ENCODE measurements around the gene TUBB8.

GRCh38 chr10:49244-49549, at the start of gene TUBB8:
TUBB8 (minus strand) TSS chr10:49296.
- RAMPAGE, long total RNA, result no peak
- RRBS, result no CpG with 5 or more reads among the region's 20 CpGs

GRCh38 chr10:135913-136650, 827 bp downstream of the ZMYND11 start:
- RAMPAGE, long total RNA, result no peak
- RRBS, result 2% methylated on average over 42 of the region's 71 CpGs

DNA sequence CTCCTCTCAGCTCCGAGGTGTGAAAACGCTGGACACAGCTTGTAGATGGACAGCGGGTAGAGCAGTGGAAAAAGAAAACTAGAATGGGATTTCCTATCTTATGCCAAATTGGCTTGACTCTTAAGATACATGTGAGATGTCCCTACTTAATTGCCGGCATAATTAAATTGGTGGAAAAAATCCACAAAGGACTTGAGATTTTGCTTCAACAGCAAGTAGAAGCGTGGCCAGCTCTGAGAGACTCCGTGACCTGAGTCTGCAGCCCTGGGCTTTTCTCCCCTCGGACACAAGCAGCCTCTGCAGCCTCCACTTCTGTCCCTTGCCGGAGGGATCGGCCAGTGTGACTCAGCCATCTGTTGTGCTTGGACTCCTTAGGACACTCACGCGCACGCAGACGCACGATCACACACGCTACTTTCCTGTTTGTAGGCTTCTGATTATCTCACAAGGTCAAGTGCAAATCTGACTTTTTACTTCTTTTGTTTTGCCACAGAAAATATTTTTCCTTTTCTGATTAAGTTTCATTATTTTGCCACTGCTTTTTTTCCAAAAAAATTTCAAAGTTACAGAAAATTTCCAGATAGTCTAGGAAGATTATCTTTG, 268.8 kb downstream of the DIP2C start:
- RAMPAGE, long total RNA, result no peak
- RRBS, result no CpG with 5 or more reads among the region's 15 CpGs

DNA sequence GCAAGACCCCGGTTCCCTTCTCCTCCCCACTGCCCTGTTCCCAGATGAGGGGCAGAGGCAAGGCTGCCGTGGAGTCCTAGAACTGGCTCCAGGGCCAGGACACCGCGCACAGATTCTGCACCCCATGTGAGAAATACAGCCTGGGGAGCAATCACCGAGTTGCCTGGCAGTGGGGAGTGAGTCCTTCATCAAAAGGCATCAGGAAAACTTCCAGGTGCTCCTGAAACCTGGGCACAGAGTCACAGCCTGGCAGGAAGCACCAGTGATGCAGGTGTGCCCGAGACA, 134.9 kb downstream of the DIP2C start:
- RAMPAGE, long total RNA, result no peak
- RRBS, result no CpG with 5 or more reads among the region's 6 CpGs

- RAMPAGE, long total RNA, result no peak
- RRBS, result no CpG with 5 or more reads among the region's 21 CpGs
These were observed 74.7 kb downstream of the DIP2C start for GRCh38 chr10:614694-615332.

- RAMPAGE, long total RNA, result no peak
- RRBS, result 2% methylated on average over 32 of the region's 83 CpGs
These were observed 1.1 kb downstream of the DIP2C start for GRCh38 chr10:687905-689227.

DNA sequence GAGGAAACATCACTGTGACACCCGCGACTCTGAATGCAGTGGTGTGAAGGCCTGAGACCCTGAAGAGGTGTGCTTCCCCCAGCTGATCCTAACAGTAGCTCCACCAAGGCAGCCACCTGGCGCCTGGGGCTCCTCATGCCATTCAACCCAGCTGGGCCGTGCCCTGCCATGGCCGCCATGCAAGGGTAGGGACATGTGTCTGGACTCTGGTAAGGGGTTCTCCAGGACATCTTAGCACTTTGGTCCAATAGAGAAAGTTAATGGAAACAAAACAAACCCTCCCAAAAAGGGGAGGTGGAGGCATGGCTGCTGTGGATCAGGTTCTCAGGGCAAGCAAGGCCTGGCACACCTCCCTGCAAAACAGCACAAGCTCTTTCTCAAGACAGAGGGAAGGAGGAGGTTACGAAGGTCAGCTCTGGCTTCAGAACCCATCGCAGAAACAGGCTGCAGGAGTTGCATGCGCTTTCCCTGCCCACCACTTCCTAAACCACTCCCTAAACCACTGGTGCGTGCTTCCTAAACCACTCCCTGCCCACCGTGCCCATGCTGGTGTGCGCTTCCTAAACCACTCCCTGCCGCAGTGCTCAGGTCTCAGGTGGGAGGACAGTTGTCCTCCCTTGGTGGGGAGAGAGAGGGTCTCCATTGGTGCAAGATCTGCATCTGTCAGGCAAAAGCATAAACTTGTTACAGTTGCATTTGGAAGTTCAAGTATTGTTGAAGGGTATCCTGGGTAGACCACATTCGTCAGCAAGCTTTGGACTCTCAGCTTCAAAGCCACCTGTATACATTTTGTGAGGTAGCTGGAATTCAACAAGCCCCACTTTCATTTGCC, 108.6 kb downstream of the LARP4B start:
- RAMPAGE, long total RNA, result no peak
- RRBS, result no CpG with 5 or more reads among the region's 13 CpGs

DNA sequence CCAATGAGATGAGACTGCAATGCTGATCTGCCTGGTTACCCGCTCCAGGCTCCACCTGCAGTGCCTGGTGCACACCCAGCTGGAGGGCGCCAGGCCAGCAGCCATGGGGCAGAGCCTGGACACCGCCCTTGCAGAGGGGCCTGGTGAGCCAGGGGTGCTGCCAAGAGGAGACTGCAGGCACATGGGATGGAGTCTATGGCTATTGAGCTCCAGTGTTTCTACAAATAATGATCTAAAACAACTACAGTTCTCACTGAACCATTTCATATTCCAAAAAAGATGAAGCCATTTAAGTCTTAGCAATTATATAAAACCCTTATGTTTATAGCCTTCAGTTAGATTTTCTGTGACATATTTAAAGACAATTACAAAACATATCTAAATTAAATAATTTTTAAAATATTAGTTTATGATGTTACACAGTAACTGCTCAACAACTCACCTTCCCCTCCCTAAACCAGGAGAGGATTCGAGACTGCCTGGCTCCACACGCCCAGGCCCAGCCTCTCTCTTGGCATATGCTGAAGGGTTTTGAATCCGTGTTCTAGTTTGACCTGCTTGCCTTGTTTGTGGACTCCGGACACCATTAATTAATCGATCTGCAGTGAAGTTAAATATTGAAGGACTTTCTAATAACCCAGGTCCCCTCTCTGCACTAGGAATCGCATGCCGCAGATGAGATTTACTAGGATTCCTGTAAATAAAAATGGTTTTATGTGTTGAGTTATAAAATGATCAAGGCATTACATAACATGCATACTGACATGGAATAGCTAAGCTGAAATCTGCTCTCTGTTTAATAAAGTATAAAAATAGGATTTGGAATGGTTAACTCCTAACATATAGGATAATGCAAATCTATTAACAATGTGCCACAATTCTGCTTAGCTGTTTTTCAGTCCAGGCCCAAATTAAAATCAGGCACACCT, 106.6 kb downstream of the LARP4B start:
- RAMPAGE, long total RNA, result no peak
- RRBS, result no CpG with 5 or more reads among the region's 10 CpGs

DNA sequence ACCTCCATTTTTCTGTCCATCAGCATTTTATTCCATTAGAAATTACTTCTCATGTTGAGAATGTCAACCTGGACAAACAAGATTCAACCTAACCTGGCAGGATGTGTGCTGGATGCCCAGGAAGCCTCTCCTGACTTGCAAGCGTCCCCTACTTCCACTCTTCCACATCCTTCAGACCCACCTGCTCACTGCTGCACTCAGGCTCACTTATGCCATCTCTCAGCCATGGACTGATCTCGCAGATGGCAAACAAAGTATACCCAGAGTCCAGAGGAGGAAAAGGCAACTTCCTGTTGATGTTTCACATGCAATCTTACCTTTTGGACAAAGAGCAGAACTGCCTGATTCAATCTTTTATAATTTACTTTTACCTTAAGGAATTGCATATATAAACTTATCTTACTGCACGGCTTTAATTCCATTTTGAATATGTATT, 28.5 kb downstream of the LARP4B start:
- RAMPAGE, long total RNA, result no peak
- RRBS, result no CpG with 5 or more reads among the region's 3 CpGs

DNA sequence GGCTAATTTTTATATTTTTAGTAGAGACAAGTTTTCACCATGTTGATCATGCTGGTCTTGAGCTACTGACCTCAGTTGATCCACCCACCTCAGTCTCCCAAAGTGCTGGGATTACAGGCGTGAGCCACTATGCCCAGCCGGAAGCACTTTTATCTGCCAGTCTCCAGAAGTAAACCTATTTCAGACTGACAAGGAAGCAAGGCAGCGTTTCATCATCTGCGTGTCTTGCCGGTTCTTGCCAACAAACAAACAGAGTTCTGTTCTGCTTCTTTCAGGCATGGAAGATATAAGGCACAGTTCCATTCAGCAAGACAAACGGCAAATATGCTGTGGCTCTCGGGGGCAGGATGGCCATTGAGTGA, 15.5 kb upstream of the LARP4B start:
- RAMPAGE, long total RNA, result no peak
- RRBS, result 73% methylated on average over 4 of the region's 7 CpGs

- RAMPAGE, long total RNA, result no peak
- RRBS, result 2% methylated on average over 9 of the region's 42 CpGs
These were observed 847 bp upstream of the GTPBP4 start for GRCh38 chr10:986990-988183.

- RAMPAGE, long total RNA, result no peak
- RRBS, result no CpG with 5 or more reads among the region's 14 CpGs
These were observed 3.2 kb downstream of the IDI2 start for GRCh38 chr10:1022441-1022897.

- RAMPAGE, long total RNA, result no peak
- RRBS, result no CpG with 5 or more reads among the region's 8 CpGs
These were observed 3.8 kb downstream of the IDI1 start for GRCh38 chr10:1044943-1045681.

DNA sequence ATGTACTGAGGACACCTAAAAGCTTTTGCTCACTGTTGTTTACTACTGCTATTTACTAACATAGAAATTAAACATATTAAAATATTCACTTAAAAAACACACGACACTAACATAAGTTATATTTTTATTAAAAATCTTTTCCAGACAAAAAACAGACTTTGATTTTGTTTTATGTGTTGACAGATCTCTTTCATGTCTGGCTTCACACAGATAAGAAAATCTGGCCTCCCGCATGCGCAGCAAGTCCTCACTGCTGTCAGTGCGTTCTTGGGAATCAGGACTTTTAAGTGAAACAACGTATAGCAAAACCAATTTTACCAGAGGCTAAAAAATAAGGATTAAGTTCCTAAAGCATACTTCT, 1.2 kb upstream of the IDI1 start:
- RAMPAGE, long total RNA, result no peak
- RRBS, result no CpG with 5 or more reads among the region's 5 CpGs

GRCh38 chr10:1071825-1072608, 15.8 kb downstream of the WDR37 start:
- RAMPAGE, long total RNA, result no peak
- RRBS, result no CpG with 5 or more reads among the region's 21 CpGs

GRCh38 chr10:1453607-1454134, 283.7 kb downstream of the ADARB2 start:
- RAMPAGE, long total RNA, result no peak
- RRBS, result no CpG with 5 or more reads among the region's 8 CpGs

- RAMPAGE, long total RNA, result no peak
- RRBS, result no CpG with 5 or more reads among the region's 21 CpGs
These were observed 195.6 kb upstream of the ADARB2 start for GRCh38 chr10:1932853-1933406.

DNA sequence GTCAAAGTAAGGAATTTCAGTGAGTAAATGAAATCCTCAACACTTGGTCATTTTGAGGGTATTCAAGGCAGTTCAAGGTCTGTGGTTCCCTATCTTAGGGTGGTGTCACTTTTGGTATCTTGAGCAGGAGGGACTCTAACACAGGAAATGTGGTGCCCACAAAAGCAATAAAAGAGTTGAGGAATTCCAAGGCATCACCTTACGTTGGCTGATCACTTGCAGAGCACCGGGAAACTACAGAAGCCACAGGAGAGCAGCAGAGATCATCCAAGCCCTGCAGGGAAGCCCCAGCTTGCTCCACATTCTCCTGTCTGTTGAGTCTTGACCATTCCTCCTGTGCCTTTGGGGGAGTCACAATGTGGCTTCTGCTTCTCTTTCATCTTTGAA, 565.8 kb upstream of the ADARB2 start:
- RAMPAGE, long total RNA, result no peak
- RRBS, result no CpG with 5 or more reads among the region's 2 CpGs

DNA sequence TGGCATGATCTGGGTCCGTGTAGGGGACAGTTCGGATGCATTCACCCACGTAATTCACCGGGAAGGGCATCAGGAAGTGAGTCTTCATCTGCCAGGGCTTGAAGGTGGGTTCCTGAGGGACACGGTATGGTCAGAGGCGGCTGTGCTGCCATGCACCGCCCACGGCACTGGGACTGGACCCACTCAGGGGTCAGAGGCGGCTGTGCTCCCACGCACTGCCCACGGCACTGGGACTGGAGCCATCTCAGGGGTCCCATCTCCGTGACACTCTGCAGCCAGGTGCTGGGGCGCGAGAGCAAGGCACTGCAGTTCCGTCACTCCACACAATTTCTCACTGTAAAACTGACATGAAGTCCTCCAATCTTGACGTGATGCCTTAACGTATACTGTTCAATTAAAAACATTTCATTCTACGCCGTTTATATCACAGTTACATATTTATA, 29.2 kb downstream of the PITRM1 start:
- RAMPAGE, long total RNA, result no peak
- RRBS, result no CpG with 5 or more reads among the region's 19 CpGs

DNA sequence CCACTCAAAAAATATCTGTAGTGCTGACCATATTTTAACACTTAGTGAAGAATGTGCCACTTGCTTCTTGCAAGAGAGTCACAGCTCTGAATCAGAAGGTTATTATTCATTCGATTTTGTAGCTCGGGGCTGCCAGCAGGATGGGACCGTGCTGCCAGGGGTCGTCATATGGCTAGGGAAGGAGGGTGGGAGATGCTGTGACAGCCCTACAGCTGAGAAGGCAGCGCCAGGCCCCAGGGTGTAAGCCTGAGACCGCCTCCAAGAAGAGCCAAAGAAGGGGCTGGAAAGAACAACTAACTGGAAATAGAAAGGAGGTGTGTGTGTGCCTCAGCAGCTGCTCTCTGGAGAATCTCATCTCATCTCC, 152.2 kb upstream of the PITRM1 start:
- RAMPAGE, long total RNA, result no peak
- RRBS, result no CpG with 5 or more reads among the region's 6 CpGs